Glomerular endothelial cell (primary cell): ENCODE measurements around a stretch of chr7.

DNA sequence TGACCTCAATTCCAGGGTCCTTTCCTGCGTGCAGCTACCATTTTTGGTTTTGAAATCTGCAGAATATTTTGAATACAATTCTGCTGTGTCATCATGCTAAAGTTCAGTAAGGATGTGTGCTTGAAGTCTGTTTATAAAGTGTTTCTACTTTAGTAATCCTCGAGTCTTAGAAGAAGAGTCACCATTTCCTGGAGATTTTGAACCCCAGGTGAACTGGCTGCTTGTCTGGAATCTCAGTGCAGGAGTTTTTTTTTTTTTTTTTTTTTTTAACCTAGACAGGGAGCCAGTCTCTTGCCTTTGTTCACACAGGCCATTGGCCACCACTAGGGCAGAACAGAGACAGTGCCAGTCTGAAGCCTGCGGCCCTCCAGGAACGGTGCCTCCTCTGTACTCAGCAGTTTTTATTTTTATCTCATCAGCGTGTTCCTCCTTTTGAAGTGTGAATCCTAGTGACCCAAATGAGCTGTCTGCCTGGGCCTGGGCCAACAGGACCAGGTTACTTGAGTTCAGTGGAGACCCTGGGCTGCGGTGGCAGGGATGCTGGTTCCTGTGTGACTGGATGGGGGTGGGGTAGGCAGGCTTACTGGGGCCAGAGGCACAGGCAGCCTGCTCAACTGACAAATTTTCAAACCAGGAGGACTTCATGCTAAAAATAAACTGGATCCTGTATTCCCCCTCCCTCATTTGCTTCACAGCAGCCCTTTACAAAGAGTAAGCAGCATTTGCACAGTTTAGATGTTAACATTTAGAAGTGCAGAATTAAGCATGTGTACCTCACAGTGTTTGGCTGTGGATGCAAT, 54.8 kb downstream of the EEPD1 start:
- RAMPAGE, long total RNA = no peak

GRCh38 chr7:36644863-36645429, 79.3 kb downstream of the AOAH start:
- RAMPAGE, long total RNA = no peak

- RAMPAGE, long total RNA = no peak
These were observed 65.2 kb downstream of the AOAH start for GRCh38 chr7:36659000-36659681.

DNA sequence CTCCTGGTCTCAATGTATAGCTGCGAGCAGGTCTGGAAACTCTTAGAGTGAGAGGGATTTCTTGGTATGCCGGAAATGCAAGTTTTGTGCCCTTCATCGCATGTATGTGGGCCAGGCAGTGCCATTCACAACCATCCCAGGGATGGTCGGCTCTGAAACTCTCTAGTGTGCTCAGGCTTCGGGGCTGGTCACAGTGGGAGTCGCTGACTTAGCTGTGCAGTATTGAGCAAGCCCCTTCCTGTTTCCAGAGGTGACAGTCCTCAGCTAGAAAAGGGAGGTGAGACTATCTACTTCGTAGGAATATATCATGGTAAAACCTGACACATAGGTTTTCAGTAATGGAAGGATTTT, 2.0 kb upstream of the AOAH start:
- RAMPAGE, long total RNA = no peak

DNA sequence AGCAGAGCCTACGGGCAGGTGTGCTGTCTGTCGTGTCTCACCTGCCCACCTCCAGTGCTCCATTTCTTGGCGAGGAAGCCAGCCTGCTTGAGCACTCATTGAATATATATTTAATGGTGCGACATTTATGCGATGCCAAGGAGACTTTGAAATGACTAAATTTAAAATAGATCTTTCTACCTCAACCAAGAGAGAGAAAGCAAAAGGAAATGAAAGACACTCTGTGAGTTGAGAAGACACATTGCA, 53.5 kb upstream of the AOAH start:
- RAMPAGE, long total RNA = no peak

GRCh38 chr7:36790205-36790779, 66.0 kb upstream of the AOAH start:
- RAMPAGE, long total RNA = no peak

GRCh38 chr7:36967298-36967867, 243.1 kb upstream of the AOAH start:
- RAMPAGE, long total RNA = no peak

- RAMPAGE, long total RNA = no peak
These were observed 247.2 kb upstream of the AOAH start for GRCh38 chr7:36971402-36971967.

- RAMPAGE, long total RNA = no peak
These were observed 247.8 kb upstream of the AOAH start for GRCh38 chr7:36971970-36972613.

DNA sequence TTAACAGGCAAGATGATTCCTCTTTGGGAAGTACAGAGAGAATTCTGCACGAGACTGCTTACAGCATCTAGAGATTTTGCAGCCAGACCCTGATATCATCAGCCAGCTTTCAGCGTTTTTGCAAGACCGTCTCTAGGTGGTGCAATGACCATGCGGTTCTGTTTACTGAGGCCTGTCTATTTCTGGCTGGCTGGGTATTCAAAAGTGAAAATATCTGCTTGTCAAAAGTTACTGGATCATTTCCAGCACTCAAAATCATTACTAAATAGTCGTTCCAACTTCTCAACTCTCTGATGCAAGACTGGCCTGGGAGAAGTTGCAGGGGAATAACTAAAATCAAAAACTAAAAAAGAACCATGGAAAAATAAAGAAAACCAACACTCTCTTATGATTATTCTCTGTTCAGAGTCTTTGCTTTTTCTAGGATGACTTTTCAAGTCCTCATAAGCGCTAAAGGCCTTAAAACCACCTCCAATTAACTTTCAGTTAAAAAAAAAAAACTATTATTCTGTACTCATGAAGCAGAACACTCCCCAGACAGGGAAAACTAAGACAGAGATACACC, 240.1 kb downstream of the ELMO1 start:
- RAMPAGE, long total RNA = no peak

GRCh38 chr7:37390051-37390389, 58.6 kb downstream of the ELMO1 start:
- RAMPAGE, long total RNA = no peak

DNA sequence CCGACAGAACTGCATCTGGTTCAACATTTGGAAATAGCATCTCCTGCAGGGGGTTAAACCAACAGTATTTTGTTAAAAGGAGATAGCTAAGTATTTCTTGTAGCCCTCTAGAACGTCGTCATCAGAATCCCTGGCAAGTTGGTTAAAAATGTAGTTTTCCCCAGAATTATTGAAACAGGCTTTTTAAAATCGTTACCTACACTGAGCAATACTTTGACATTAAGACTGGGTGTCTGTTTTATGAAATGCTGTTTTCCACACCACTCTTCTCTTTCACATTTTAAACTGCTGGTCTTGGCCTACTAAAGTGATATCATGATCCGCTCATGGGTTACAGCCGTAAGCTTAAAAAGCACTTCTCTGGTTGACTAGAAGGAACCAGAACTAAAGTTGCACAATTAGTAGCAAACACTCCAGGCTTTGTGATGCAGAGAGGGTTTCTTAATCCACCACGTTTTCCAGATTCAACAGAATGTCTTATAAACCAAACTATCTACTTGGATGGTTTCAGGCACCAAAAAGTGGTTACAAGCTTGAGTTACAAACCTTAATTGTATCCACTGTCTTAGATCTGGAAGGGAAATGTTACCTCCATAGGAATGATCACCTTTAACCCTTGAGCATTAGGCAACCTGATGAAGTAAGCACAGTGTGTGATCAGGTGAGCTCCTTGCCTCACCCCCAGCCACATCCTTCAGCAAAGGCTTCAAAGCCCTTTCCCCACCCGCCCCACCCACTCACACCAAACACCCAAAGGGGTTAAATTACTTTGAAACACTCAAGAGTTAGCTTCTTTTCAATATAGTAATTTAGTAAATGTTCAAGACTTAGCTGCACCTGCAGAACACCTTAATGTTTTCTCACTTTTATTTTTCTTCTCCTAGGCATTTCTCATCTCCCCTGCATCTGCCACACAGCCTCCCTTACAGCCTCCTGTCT, 3.5 kb downstream of the ELMO1 start:
- RAMPAGE, long total RNA = no peak

DNA sequence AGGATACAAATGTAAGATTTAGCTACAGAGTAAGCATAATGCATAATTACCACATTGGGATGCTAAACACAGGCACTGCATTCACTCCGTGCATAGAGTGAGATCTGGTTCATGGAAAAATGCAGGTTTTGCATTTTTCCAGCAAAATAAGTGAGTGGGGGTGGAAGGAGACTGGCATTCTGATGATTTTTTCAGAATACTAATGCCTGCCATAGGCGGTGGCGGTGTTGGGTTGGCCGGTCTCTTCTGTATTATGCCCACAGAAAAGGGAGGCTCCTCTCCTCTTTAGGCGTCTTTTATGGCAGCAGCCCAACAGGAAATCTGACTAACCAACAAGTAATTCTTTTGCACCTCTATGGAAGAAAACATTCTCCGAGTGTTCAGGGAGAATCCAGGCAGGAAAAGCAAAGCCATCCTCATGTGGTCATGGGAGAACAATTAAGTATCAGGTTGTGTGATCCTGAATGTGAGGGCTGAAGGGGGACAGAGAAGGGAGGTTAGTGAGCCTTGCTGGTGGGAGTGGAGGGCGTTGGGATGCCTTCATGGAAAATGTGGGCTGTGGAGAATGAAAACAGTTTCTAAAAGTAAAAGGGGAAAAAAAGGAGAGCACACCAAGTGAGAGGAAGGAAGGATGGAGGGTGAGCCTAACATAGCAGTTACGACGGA, 32.0 kb upstream of the ELMO1 start:
- RAMPAGE, long total RNA = no peak

- RAMPAGE, long total RNA = no peak
These were observed 100.7 kb upstream of the ELMO1 start for GRCh38 chr7:37549376-37549655.

DNA sequence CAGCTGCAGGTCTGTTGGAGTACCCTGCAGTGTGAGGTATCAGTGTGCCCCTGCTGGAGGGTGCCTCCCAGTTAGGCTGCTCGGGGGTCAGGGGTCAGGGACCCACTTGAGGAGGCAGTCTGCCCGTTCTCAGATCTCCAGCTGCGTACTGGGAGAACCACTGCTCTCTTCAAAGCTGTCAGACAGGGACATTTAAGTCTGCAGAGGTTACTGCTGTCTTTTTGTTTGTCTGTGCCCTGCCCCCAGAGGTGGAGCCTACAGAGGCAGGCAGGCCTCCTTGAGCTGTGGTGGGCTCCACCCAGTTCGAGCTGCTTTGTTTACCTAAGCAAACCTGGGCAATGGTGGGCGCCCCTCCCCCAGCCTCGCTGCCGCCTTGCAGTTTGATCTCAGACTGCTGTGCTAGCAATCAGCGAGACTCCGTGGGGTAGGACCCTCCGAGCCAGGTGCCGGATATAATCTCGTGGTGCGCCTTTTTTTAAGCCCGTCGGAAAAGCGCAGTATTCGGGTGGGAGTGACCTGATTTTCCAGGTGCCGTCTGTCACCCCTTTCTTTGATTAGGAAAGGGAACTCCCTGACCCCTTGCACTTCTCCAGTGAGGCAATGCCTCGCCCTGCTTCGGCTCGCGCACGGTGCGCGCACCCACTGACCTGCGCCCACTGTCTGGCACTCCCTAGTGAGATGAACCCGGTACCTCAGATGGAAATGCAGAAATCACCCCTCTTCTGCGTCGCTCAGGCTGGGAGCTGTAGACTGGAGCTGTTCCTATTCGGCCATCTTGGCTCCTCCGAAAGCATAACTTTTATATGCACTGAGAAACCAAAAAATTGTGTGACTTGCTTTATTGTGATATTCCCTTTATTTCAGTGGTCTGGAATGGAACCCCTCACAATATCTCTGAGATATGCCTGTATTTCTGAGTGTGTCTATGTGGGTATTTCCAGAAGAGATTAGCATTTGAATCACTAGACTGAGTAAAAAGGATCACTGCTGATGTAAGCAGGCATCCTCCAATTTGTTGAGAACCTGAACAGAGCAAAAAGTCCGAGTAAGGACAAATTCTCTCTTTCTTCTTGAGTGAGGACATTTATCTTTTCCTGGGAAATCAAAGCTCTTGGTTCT, 65.9 kb upstream of the GPR141 start:
- RAMPAGE, long total RNA = no peak

- RAMPAGE, long total RNA = no peak
These were observed 966 bp downstream of the EPDR1 start for GRCh38 chr7:37921391-37921820.

DNA sequence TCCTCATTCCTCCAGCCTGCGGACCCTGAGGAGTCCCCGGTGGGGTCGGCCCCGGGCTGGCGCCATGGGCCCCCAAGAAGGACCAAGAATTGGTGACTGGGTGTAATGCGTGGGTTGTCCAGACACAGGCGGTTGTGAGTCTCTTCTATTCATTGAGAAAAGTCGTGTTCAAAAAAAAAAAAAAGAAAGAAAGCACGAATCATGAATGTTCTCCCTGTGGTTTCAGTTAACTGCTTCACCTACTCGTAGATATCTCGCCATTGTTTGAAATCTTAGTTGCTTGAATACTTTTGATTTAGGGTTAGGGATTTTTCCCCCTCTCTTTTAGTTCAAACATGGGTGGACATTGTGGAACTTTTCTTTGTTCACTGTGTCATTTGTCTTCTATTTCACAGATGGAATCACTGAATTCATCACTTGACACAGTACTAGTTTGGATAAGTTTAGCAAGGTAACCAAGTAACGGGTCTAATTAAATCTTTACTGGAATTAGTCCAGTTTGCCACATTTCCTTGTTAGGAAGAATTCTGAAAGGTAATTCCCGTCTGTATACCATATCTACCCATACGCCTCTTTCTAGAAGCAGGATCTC, 746 bp downstream of the STARD3NL start:
- RAMPAGE, long total RNA = no peak

GRCh38 chr7:38306792-38307335, 128.8 kb downstream of the STARD3NL start:
- RAMPAGE, long total RNA = no peak

GRCh38 chr7:38336336-38336989, 158.4 kb downstream of the STARD3NL start:
- RAMPAGE, long total RNA = no peak

- RAMPAGE, long total RNA = no peak
These were observed 176.2 kb downstream of the STARD3NL start for GRCh38 chr7:38354242-38354584.